Hair follicular keratinocyte (primary cell): ENCODE measurements around the genes TLL2, UBTD1 and GOLGA7B.

GRCh38 chr10:96279257-96279588 is 7.9 kb upstream of the BLNK start:
- RAMPAGE, long total RNA, result no peak

- RAMPAGE, long total RNA, result no peak
Observed at GRCh38 chr10:96512545-96513080, 1.1 kb downstream of the TLL2 start.

DNA sequence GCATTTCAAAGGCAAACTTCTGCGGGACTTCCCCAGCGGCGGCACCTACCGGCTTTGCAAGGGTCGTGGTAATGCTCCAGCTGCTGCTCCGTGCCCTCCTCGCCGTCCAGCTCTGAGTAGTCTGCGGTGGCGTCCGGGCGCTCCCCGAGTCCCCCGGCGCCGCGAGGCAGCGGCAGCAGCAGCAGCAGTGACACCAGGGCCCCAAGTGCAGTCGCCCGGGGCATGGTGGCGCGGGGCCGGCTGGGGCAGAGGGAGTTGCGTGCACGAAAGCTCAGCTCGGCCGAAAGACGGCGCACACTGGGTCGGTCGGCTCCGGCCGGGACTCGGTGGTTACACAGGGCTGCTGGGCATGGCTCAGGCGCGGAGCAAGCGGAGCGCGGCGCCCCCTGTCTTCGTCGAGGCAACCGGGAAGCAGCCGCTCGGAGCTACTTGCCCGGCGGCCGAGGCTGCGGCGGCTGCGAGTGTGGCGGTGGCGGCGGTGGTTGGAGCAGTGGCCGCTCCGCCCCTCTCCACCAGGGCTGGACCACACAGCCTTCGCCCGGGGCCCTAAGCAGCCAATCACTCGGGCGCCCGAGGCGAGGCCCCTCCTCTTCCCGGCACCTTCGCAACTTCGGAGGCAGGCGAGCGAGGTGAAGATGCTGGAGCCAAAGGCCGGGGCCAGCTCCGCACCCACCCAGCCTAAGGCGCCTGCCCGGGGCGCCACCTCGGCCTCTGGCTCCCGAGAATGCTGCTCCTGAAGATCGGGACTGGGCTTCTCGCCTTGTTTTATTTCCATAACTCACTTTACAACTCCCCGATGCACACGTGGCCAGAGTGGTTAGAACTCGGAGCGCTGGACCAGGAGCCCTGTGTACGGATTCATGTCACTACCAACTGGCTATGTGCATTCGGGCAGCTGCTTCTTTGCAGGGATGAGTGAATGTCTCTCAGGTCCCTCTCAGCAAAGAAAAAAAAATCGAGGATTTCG is at the start of gene TLL2:
TLL2 (minus strand) TSS at position 465 of the 967 bp plus-strand sequence.
- RAMPAGE, long total RNA, result no peak

GRCh38 chr10:96576406-96576835 is 10.4 kb downstream of the TM9SF3 start:
- RAMPAGE, long total RNA, result no peak

GRCh38 chr10:96585375-96585921 is 1.4 kb downstream of the TM9SF3 start:
- RAMPAGE, long total RNA, result no peak

DNA sequence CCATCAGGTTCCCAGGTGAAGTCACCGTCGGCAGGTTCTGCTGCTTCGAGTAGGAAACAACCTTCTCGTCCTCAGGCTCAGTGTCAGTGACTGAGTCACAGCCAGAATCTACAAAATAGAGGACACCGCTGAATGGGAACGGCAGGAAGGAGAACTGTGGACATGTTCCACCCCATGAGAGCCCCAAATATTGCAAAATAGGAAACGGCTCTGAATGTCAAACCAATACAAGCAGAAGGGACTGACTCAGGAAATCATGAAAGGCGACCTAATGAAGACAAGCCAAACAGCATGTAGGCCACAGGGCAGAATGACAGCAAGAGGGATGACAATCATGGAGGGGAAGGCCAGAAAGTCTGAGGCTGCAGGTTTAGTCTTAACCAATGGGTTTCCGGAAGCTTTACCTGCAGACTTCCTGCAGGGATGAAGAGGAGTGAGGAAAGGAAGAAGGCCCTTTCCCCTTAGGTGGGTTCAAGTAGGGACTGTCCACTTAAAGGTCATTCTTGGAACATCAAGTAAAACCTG is 63.4 kb downstream of the PIK3AP1 start:
- RAMPAGE, long total RNA, result no peak

GRCh38 chr10:96982446-96982988 is 150.4 kb downstream of the LCOR start:
- RAMPAGE, long total RNA, result no peak

- RAMPAGE, long total RNA, result no peak
Observed at GRCh38 chr10:97000550-97001011, 168.5 kb downstream of the LCOR start.

GRCh38 chr10:97291775-97292059 is 720 bp downstream of the ARHGAP19 start:
- RAMPAGE, long total RNA, result no peak

DNA sequence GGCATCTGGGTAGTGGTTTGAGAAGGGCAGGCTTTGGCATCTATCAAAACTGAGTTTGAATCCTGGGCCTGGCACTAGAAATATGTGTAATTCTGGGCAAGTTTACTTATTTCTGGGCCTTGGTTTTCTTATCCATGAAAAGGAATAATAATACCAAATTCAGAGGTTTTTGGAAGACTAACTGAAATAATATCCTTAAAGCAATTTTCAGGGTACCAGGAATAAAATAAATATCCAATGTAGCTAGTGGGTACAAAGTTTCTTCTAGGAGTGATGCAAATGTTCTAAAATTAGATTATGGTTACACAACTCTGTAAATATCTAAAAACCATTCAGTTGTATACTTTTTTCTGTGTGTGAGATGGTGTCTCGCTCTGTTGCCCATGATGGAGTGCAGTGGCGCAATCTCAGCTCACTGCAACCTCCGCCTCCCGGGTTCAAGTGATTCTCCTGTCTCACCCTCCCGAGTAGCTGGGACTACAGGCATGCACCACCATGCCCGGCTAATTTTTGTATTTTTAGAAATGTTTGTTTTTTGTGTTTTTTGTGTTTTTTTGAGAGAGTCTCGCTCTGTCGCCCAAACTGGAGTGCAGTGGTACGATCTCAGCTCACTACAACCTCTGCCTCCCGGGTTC is 10.7 kb upstream of the FRAT1 start:
- RAMPAGE, long total RNA, result no peak

GRCh38 chr10:97332902-97334099 is 1.2 kb downstream of the FRAT2 start:
- RAMPAGE, long total RNA, result no peak

GRCh38 chr10:97435976-97436539 is 9.7 kb downstream of the EXOSC1 start:
- RAMPAGE, long total RNA, result no peak

DNA sequence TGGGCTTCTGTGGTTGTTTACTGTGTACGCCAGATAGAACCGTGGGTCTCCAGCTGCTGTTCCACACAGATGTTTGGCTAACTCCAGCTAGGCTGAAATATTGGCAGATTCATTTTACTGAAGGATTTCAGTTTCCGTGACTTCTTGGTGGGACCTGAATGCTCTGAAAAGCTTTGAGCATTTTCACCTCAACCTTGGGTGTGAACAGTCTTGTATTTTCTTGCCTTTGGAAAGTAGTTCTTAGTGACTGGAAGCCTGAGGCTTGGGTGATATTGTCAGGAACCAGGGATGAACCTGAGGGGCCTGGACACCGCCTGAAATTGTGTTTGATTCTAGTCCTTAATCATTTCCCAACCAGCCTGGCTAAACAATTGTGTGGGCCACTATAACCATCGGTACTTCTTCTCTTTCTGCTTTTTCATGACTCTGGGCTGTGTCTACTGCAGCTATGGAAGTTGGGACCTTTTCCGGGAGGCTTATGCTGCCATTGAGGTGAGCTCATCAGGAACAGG is 7.3 kb downstream of the ZDHHC16 start:
- RAMPAGE, long total RNA, result no peak

GRCh38 chr10:97498261-97499272 is at the start of gene UBTD1:
Gene UBTD1, plus strand, starts transcription at chr10:97498924.
- RAMPAGE, long total RNA, result no peak

DNA sequence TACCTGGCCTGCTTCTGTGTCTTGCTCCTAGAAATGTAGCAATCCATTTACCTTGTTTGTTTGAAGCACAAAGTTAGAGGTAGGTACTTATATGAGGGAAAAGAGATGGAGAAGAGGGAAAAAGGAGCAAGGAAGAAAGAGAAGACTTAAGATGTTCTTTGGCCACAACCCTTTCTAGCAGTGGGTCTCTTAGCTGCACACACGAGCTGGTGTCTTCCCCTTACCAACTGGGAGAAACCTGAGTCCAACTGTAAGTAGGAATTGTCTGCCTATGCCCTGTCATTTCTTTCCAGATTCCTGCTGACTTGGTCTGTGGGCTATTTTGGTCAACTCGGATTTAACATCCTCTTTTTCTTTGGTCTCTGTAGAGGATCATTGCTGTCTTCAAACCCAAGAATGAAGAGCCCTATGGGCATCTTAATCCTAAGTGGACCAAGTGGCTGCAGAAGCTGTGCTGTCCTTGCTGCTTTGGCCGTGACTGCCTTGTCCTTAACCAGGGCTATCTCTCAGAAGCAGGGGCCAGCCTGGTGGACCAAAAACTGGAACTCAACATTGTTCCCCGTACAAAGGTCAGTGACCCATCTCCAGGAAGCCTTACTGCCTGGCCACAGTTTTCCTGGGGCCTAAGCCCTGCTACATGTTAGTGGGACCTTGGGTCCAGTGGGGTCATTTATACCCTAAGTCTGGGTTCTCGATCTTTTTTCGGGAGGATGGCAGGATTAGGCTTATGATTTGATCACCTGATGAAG is 10.3 kb downstream of the PI4K2A start:
- RAMPAGE, long total RNA, result no peak

- RAMPAGE, long total RNA, result no peak
Observed at GRCh38 chr10:97712045-97712646, 1.4 kb upstream of the MARVELD1 start.

- RAMPAGE, long total RNA, result no peak
Observed at GRCh38 chr10:97737267-97738235, 623 bp downstream of the ZFYVE27 start.

DNA sequence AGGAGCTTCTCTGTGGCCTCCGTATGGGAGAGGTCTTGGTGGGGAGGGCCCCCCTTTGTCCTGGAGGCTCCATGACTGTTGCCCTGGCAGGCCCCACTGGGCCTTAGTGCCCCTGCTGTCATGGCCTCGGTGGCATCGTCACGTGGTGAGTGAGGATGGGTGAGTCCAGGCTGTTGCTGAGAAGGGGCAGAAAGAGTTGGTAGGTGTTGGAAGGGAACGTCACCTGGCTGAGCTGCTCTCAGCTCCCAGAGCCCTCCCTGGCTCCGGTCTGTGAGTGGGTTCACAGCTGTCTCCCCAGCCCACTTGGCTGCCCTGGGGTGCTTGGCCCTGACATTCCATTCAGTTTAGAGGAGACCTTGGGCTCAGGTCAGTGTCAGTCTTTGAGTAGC is 16.1 kb downstream of the SFRP5 start:
- RAMPAGE, long total RNA, result no peak

GRCh38 chr10:97757117-97757621 is 14.6 kb downstream of the SFRP5 start:
- RAMPAGE, long total RNA, result no peak

GRCh38 chr10:97849431-97850498 is at the start of gene GOLGA7B:
Gene GOLGA7B, plus strand, starts transcription at chr10:97849843.
- RAMPAGE, long total RNA, result no peak